Measurements from ENCODE around the genes NCOR1 and ZNF287.

DNA sequence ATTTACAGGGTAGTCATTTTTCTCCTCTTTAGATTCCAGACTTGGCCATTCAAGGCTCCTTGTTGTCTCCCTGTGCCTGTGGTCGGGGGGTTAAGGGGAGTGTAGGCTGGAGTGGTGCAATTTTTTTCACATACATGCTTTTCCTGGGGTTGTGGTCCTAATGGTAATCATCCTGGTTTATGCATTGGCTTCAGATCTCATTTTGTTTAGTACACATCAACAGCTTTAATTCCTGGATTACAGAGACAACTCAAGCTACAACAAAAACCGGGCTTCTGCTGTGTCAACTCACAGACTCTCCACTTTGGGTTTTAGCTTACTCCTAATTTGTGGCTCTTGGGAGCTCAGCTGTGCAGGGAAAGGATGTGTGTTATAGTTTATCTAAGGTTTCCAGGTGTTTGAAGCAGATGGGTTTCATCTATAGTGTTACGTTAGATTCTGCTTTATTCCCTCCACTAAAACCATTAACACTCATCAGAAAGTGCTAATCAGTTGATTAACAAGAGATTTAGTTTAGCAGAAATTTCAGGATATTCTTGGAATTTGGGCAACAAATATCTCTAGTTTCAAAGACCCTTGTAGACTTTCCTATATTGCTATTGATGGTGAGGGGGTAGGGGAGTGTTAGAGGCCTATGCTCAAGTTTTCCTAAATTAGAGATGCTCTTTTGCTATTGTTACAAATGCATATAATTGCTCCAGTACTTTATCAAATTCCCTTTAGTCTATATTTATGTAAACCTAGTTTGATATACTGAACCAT is 22.5 kb downstream of the TTC19 start:
- PRO-cap, result no peak

- PRO-cap, result no peak
Observed at GRCh38 chr17:16024763-16025386, 25.3 kb downstream of the TTC19 start.

GRCh38 chr17:16115613-16116051 is 99.7 kb downstream of the NCOR1 start:
- PRO-cap, result no peak

DNA sequence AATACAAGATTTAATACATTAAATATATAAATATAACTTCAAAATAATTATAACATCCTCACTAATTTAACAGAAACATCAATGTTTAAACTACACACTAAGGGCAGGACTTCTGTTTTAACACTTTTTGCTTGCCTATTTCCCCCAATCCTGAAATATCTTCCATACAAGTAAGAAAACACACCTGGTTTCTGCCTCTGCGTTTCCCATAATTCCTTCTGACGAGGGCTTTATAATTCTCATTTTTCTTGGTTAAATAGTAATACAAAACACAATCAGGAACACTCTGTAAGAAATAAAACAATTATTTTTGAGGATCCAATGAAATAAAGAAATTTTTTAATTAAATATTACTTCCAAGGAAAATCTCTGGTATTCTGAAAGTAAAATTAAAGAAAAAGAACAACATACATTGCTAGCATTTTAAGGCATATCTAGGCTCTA is 78.2 kb downstream of the NCOR1 start:
- PRO-cap, result no peak

- PRO-cap, result bidirectional peak, plus-strand start at chr17:16215078, minus-strand start at chr17:16214881; bidirectional peak, plus-strand start at chr17:16215650, minus-strand start at chr17:16215534
Observed at GRCh38 chr17:16214667-16215736, at the start of gene NCOR1. Gene NCOR1 (minus strand): TSS chr17:16215534.

DNA sequence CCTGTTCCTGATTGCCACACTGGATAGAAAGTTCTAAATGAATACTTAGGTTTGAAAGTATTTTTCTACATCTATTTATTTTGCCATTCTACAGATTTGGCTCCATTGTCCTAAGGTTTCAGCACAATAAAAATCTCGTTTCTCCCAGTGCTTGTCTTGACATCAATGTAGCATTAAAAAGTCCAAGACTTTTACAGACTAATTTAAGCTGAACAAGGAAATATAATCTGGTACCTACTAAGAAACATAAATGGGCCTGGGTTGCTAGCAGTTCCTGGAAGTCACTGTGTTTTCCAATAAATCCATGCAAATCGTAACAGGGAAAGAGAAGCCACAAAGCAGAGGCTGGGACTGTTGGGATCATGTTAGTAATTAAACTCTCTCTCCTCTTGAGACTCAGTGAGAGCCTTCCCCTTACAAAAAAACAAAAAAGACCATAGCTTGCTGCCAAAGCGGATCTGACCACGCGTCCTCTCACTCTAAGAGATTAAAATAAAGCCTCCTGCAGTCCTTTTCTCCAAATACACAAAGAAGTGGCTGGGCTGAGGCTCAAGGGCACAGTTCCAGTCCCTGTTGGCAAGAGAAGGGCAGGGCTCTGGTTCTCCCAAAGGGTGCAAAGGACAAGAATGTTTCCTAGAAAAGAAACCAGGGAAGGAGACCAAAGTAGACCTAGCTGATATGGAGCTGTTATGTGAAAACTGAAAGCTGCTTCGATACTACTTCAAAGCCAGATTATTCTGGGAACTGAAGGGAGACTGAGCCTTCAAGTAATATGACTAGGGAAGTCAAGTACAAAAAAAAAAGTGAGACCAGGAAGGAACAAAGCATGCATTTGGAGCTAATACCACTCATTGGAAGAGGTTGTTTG is 38.5 kb downstream of the PIGL start:
- PRO-cap, result no peak

GRCh38 chr17:16272889-16273475 is 56.0 kb downstream of the PIGL start:
- PRO-cap, result no peak

- PRO-cap, result unidirectional peak, plus-strand start at chr17:16286003; bidirectional peak, plus-strand start at chr17:16286266, minus-strand start at chr17:16286092
Observed at GRCh38 chr17:16285698-16286882, 67.2 kb downstream of the CENPV start.

- PRO-cap, result no peak
Observed at GRCh38 chr17:16293948-16294281, 59.4 kb downstream of the CENPV start.

DNA sequence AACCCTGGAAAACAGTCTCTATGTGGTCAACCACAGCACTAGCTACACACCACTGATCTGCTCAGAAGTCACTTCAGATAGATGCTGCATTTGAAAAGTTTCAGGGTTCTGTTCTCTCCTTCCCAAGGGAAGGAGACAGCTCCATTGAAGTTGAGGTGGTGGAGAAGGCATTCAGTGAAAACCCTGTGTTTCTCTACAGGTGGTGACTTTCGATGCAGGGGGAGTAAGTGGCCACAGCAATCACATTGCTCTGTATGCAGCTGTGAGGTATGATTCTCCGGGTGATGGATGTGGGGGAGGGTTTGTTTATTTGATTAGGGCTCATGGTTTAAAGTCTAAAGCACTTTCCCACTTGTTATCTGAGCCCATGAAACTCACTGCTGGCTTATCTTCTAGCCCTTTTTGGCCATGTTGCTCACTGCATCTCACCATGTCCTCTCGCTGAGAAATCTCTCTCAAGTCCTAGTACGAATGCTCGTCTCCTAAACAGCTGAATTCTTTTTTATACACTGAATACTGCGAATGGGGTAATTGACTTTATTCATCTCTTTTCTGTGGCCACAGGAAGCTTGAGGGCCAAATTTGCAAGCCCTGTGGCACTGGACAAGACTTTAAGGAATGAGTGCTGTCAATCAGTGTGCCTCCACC is 39.8 kb downstream of the CENPV start:
- PRO-cap, result no peak

GRCh38 chr17:16438559-16438882 is 23.1 kb downstream of the TRPV2 start:
- PRO-cap, result bidirectional peak, plus-strand start at chr17:16439037, minus-strand start at chr17:16438640

GRCh38 chr17:16463502-16464090 is 28.4 kb downstream of the LRRC75A start:
- PRO-cap, result no peak

DNA sequence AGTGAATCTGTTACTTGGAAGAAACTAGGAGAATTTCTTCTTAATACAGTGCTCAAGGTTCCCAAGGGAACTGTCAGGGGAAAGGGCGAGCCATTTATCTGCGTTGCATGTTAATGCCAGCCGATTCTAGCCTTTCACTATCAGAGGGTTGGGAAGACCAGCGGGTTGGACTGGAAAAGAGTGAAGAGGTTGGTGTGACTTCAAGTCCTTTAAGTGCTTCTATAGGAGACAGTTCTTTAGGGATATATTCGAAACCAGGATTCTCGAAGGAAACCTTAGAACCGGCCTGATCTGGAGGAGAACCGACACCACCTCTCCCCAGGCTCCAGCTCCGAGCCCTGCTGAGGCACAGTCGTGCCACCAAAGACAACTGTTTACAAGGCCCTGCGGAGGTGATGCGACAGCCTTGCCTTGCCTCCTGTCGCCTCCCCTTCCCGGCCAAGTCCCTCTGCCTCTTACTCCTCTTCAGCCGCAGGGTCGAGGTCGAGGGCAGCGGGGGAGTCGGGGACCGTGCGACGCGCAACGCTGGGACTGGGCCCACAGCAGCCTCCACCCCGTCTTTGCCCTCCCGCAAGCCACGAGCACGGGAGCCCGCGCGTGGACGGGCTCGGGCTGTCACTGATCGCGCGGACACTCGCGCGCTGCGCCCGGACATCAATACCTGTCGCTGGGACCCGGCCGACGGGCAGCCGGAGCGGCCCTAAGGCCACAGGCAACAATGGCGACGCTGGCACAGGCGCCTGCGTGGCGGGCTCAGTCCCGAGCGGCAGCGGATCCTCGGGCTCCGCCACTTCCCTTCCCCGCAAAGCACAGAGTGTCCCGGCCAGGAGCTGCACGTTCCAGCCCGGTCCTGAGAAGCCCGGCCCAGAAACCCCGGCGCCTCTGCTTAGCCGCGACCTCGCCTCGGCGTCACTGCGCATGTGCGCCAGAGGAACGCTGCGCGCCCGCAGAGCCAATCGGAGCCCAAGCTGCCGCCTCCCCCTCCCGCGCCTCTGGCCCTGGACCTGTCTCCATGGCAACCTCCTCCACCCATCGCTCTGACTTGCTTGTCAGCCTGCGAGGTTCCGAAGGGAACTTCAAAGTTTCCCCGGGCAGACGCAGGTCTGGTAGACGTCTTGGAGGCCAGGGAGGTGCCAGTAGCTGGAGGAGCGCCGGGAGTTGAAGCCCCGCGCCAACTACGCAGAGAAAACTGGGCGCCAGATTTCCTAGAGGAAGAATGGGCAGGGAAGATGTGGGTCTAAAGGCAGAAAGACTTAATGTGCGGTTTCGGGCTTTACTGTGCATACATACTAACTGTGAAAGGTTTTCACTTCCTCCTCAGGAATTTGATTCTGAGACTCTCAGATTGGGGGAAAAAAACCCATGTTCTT is at the start of gene ZNF287:
ZNF287 (minus strand) TSS at position 914 of the 1,370 bp plus-strand sequence.
- PRO-cap, result no peak

GRCh38 chr17:16822375-16822646 is 132.3 kb downstream of the CCDC144A start:
- PRO-cap, result no peak

DNA sequence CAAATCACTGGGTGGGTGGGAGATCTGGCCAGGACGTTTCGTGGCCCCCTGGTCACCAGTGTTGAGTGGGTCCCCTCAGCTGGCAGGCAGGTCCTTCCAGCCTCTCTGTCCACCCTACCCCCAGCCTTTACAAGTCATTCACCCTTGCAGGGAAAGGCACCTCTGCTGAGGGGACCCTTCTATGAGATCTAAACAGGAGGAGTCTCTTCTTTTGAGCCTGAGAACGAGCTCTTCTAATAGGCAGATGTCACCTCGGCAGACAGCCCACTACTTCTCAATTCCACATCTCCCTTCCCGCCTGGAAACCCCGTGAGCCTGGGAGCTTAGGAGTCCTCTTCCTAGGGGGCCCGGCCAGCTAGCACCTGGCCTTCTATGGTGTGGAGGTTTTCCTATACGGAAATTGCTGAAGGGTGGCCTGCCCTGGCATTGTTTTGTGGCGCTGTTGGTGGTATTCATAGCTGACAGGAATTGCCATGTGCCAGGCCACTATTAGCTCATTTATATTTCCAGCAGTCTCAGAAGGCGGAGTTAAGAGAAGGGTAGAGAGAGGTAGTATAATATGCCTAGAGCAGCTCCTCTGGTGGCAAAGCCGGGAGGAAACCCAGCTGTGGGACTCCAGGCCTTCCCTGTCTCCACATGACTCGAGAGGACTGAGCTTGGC is 13.3 kb downstream of the MPRIP start:
- PRO-cap, result no peak

GRCh38 chr17:17109545-17110312 is 67.5 kb downstream of the MPRIP start:
- PRO-cap, result bidirectional peak, plus-strand start at chr17:17110204, minus-strand start at chr17:17109993

DNA sequence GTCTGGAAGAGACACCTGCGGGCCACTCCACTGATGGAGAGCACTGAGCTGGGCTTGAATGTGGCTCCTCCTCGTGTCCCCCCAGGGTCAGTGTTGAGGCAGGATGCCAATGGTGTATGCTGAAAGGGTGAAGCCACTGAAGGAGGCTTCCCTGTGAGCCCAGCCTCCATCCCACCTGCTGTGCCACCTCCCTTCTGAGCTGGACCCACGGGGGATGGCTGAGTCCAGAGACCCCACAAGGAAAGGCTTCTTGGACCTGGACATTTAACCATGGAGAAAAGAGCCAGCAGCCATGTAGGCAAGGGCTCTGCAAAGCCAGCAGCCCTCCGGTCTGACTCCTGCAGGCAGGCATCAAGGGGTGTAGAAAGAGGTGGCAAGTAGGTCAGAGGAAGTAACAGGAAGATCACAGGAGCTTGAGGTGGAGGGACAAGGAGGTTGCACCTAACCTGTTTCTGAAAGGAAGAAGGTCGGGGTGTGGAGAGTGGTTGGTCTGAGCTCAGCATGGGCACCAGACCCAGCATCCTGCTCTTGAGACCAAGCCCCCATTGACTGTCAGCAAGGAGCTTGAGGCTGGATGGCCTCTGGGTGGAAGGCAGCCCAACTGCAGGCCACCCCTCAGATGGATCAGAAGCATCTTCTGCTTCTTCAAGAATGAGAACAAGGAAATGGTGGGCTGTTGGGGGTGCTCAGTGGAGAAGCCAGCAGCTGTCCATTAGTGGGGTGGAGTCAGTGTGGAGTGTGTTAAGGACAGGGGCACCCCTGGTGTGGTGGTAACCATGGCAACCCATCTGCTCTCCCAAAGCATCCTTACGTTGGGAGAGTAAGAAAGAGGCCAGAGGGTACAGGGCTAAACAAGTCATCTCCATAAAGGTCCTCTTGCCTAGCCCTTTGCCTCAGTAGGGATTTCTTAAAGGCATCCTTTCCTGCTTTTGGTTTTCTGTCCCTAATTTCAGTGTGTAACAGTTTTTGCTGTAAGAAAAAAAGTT is 80.7 kb downstream of the PLD6 start:
- PRO-cap, result no peak

DNA sequence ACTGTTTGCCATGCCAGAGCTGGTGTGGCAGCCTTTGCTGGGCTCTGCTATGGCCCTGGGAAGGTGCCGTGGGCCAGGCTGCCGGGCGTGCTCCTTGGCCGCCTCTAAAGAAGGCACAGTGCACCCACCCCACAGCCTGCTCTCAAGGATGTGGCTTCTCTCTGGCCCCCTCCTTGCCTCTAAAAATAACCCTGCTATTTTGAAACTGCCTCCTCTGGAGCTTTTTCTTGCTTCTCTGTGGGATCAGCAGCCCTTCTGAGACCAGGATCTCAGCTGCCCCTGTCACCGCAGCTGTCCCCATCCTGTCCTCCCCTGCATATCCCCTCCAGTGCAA is 80.0 kb downstream of the PLD6 start:
- PRO-cap, result no peak

DNA sequence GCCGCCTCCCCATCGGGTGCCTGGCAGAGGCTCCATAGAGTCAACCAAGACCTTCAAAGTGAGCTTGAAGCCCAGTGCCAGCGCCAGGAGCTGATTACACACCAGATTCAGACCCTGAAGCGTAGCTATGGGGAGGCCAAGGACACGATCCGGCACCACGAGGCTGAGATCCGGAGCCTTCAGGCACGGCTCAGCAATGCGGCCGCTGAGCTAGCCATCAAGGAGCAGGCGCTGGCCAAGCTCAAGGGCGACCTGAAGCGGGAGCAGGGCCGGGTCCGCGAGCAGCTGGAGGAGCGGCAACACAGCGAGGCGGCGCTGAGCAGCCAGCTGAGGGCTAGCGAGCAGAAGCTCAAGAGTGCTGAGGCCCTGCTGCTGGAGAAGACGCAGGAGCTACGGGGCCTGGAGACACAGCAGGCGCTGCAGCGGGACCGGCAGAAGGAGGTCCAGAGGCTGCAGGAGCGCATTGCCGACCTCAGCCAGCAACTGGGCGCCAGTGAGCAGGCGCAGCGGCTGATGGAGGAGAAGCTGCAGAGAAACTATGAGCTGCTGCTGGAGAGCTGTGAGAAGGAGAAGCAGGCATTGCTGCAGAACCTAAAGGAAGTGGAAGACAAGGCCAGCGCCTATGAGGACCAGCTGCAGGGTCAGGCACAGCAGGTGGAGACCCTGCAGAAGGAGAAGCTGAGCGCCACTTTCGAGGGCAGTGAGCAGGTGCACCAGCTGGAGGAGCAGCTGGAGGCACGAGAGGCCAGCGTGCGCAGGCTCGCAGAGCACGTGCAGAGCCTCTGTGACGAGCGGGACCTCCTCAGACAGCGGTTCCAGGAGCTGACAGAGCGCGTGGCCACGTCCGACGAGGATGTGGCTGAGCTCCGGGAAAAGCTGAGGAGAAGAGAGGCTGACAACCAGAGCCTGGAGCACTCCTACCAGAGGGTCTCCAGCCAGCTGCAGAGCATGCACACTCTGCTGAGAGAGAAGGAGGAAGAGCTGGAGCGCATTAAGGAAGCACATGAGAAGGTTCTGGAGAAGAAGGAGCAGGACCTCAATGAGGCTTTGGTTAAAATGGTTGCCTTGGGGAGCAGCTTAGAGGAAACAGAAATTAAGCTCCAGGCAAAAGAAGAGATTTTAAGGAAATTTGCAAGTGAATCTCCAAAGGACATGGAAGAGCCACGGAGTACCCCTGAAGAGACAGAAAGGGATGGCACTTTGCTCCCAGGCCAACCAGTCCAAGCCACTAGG is 41.6 kb downstream of the PLD6 start:
- PRO-cap, result no peak

GRCh38 chr17:17175897-17176680 is 30.0 kb downstream of the PLD6 start:
- PRO-cap, result bidirectional peak, plus-strand start at chr17:17176298, minus-strand start at chr17:17176022